Heart (tissue), 3 donors: ENCODE results near the genes METTL8 and MAP3K20.

- RAMPAGE, long total RNA, 2 experiments: no peak in any of the 2 experiments
Measured at GRCh38 chr2:169896483-169896845, 69.2 kb downstream of the UBR3 start.

DNA sequence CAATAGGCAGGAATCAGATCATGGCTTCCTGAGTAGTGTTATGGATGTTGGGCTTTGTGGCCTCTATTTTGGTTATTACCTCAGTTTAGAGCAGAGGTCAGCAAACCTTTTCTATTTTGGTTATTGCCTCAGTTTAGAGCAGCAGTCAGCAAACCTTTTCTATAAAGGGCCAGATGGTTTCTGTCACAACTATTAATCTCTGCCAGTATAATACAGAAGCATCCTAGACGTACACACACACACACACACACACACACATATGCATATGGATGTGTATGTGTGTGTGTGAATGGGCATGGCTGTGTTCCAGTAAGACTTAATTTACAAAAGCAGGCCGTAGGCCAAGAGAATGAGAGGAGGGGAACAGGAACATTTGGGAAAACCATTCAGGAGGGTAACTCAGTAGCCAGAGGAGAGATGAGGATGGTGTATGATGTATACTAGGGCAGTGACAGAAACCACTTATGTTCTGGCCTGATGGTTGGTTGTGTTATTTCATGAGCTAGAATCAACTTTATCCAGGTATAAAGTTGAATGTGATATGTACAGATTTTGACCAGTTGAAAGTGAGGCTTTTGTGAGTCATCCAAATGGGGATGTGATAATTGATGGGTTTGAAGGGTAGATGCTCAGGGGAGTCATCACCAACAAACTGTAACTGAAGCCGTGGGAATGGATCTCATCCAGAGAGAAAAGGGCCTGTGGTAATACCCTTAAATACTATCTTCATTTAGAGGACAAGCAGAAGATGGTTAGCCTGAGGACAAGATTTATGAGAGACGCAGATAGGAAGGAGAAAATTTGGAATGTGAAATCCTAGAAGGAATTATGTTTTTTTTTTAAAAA, 90.8 kb upstream of the MYO3B start:
- RAMPAGE, long total RNA, 2 experiments: no peak in any of the 2 experiments

DNA sequence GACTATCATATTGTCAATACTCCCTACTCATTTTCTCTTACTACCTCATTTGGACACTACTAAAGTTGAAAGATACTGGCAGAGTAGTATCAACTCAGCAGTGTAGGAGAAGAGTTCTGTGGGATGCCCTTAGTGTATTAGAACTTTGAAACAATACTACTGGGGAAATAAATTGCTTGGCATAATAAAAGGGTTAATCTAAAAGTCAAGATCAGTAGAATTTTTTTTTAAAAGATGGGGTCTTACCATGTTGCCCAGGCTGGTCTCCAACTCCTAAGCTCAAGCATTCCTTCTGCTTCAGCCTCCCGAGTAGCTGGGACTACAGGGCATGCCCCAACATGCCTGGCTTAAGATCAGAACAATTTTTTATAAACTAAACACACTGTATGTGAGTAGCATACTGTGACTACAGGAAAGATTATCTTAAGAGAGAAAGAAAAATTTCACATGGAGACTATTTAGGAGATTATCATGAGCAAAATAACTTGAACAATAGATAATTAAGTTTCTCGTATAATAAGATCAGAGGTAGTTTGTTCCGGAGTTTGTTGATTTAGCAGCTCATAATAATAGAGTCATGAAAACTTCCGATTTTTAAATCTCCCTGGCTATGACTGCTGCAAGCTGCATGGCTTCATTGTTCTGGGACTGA, 43.7 kb downstream of the MYO3B start:
- RAMPAGE, long total RNA, 2 experiments: no peak in any of the 2 experiments

DNA sequence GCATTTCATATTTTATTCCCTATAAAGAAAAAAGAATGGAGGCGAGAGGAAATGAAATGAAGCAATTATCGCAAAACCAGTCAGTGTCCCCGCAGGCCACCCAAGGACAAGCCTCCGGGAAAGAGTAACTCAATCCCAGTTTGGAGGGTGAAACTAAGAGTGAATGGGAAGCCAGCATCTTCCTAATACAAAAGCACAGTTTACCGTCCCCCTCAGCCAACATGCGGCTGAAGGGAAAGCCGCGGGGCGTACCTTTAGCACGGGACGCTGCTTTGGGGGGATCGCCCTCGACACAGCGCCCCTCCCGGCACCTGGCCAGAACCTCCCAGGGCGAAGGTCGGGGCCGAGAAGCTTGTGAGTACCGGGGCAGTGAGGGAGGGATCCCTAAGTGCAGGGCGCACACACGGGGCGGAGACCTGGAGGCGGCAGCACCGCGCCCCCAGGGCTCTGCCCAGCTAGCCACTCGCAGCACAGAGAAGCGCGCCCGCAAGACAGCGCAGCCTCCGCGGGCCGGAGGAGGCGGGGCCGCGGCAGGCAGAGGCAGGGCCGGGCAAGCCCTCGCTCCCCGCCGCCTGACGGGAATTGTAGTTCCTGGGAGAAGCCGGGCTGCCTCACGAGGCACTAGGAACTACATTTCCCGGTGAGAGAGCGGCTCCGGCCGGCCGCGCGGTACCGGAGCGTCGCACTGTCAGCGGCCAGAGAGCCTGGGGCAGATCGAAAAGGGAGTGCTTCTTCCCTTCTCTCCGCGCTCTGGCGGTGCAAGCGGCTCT, at the start of gene METTL8:
METTL8 (minus strand) TSS at position 360 of the 770 bp plus-strand sequence.
- RAMPAGE, long total RNA, 2 experiments: no peak in any of the 2 experiments

DNA sequence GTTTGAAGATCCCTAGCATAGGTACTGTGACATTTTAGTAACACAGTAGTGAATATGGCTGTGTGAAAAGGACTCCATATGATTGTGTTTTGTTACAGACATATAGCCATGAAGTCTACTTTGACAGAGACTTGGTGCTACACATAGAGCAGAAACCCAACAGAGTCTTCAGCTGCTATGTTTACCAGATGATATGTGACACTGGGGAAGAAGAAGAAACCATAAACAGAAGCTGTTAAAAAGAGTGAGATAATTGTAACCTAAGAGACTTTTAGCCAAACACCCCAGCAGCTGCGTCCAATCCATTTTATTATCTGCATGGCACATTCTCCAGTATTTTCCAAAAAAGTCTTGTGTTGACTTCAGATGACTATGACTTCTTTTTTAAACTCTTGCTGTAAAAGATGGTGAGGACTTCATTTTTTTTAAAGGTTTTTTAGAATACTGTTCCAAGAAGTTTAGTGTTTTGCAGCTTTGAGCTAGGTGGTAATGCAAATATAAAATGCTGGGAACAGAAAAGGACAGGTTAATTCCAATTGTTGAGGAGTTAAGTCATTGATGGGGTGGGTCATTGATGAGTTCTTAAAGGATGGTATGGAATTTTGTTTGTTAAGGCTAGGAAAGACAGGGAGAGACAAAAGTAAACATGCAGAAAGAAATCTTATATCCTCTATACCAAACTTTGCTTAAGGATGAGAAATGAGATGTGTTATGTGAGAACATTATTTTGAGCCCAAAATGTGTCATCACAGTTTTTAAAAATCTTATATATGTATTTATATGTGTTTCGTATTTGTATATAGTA, 41.2 kb upstream of the CYBRD1 start:
- RAMPAGE, long total RNA, 2 experiments: no peak in any of the 2 experiments

- RAMPAGE, long total RNA, 2 experiments: no peak in any of the 2 experiments
Measured at GRCh38 chr2:171523278-171524005, 1.2 kb downstream of the CYBRD1 start.

GRCh38 chr2:171837840-171838184, 56.2 kb downstream of the SLC25A12 start:
- RAMPAGE, long total RNA, 2 experiments: no peak in any of the 2 experiments

GRCh38 chr2:171864397-171864853, 29.6 kb downstream of the SLC25A12 start:
- RAMPAGE, long total RNA, 2 experiments: no peak in any of the 2 experiments

GRCh38 chr2:172087484-172088260, 2.4 kb downstream of the DLX1 start:
- RAMPAGE, long total RNA, 2 experiments: no peak in any of the 2 experiments

- RAMPAGE, long total RNA, 2 experiments: no peak in any of the 2 experiments
Measured at GRCh38 chr2:172374328-172374614, 53.1 kb upstream of the ITGA6 start.

DNA sequence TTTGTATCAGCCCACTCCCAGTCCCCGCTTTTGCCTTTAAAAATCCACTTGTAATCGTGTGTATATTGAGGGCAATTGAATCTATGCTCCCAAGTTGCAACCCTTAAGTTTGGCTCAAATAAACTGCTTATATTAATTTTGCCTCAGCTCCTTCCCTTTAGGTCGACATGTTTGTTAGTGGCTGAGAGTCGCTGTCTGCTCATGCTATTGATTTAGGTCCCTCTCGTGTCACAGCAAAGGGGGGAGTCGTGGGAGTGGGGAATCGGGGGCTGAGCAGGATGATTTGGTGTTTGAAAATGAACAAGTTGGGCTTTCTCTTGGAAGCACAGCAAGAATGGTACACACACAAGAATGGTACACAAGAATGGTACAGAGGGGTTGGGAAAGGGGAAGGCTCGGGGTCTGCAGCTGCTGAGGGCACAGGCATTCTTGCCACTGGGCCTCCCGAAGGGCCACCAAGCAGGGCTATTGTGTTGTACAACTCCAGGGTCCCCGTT, 42.8 kb upstream of the ITGA6 start:
- RAMPAGE, long total RNA, 2 experiments: no peak in any of the 2 experiments

GRCh38 chr2:172430646-172431178, 3.3 kb downstream of the ITGA6 start:
- RAMPAGE, long total RNA, 2 experiments: no peak in any of the 2 experiments

GRCh38 chr2:172492084-172492400, 63.8 kb upstream of the PDK1 start:
- RAMPAGE, long total RNA, 2 experiments: no peak in any of the 2 experiments

DNA sequence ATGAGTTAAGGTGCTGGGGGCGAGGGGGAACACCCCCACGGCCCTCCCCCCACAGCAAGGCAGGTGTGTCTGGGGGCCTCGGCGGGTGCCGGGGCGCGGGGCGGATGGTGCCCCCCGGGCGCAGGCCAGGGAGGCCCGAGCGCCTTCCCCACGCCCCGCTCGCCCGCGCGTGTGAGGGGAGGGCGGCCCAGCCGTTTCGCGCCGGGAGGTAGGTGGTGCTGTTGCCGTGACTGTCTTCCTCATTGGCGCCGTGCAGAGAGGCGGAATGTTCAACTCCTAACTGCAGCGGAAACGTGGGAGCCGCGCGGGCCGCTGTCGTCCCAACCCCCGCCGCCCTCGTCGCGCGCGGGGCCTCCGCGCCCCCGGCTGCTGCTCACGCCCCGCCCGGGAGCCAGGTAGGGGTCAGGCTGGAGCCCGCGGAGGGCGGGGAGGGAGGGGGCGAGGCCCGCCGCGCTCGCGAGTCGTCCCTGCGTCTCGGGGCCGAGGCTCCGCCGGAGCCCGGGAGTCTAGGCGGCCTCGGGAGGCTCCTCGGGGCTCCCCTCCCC, at the start of gene MAP3K20:
MAP3K20 (plus strand) TSS at position 239 of the 545 bp plus-strand sequence.
- RAMPAGE, long total RNA, 2 experiments: start-site peak on the plus strand in 1 of 2 experiments, centred at position 303 of the sequence, 1,029 reads per replicate

DNA sequence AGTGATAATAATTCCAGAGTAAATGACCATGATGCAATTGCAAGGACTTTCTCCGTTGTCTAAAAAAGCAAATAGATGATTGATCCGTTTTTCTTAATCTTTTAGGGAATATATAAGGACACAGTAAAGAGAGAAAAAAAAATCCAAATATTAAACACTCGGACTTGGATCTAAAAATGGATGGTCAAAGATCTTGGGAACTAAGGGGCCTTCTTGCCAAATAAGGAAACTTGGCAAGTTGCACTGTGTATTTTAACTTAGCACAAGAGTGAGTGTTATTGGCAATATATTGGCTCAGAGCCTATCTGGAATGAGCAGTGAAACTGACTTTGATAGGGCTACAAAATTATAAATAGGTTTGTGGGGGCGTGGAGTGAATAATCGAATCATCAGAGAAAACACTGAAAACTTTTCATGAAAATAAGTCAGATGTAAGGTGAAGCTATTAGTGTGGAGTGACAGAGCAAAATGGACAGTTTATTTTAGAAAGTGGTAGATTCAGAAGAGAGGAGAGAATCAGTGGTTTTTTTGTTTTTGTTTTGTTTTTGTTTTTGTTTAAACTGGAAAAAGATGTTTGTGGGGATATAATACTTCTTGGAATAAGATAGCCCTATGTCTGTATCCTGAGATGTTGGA, 2.1 kb downstream of the MAP3K20 start:
- RAMPAGE, long total RNA, 2 experiments: no peak in any of the 2 experiments

DNA sequence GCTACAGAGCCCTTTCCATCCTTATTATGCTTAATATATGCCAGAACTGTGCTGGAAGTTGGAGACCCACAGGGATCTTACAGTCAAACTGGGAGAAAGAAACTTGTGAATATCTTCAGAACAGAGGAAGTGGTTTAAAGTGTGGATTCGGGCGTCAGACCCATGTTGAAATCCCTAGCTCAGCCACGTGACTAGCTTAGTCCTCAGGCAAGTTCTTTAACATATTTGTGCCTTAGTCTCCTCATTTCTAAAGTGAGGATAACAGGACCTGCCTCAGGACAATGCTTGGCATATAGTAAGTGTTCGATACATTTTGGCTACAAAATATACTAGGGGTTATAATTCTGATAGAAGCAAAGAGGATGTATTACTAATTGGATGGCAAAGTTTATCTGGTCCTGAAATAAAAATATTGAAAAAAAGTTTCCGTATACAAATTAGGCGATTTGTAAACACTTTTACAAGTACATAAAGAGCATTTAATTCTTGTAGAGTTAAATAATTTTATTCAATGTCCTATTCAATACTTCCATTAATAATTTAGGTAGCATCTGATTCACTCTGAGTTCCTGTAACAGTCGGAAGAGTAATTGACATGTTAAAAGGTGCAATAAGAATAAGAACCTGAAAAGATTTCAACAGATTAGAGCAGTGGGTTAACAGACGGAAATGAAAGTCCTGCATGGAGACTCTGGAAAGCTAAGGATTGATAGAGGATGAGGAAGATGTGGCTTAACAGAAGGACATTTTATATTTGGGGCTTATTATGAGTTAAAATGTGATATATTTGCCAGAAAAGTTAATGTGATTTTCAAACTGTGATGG, 59.3 kb downstream of the MAP3K20 start:
- RAMPAGE, long total RNA, 2 experiments: no peak in any of the 2 experiments

GRCh38 chr2:173210502-173210854, 134.8 kb downstream of the MAP3K20 start:
- RAMPAGE, long total RNA, 2 experiments: no peak in any of the 2 experiments

DNA sequence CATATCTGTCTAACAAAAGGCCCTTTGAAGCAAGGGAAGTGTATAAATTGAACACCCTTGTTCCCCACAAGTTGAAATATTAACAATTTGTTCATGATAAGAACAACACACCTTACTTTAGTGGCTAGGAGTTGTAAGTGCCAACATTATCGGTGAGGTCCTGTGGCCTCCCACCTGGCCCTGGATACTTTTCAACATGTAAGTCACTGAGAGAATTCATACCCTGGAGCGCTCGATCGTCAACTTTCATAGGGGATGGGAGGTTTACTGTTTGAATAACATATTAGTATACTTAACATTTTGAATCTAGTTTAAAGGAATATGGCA, 116.2 kb upstream of the CDCA7 start:
- RAMPAGE, long total RNA, 2 experiments: no peak in any of the 2 experiments

- RAMPAGE, long total RNA, 2 experiments: no peak in any of the 2 experiments
Measured at GRCh38 chr2:173287433-173287949, 67.2 kb upstream of the CDCA7 start.

DNA sequence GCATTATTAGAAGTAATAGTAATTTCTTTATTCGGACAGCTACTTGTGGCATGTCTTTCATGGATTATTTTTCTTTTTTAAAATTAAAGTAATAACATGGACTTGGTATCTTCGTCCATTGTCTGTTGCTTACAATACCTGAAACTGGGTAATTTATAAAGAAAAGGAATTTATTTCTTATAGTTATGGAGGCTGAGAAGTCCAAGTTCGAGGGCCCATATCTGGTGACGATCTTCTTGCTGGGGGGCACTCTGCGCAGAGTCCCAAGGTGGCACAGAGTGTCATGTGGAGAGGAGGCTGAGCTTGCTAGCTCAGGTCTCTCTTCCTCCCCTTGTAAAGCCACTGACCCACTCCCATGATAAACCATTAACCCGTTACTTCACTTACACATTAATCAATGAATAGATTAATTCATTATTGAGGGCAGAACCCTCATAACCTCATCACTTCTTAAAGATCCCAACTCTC, 24.6 kb downstream of the CDCA7 start:
- RAMPAGE, long total RNA, 2 experiments: no peak in any of the 2 experiments